ENCODE measurements around the gene MTFR2.

DNA sequence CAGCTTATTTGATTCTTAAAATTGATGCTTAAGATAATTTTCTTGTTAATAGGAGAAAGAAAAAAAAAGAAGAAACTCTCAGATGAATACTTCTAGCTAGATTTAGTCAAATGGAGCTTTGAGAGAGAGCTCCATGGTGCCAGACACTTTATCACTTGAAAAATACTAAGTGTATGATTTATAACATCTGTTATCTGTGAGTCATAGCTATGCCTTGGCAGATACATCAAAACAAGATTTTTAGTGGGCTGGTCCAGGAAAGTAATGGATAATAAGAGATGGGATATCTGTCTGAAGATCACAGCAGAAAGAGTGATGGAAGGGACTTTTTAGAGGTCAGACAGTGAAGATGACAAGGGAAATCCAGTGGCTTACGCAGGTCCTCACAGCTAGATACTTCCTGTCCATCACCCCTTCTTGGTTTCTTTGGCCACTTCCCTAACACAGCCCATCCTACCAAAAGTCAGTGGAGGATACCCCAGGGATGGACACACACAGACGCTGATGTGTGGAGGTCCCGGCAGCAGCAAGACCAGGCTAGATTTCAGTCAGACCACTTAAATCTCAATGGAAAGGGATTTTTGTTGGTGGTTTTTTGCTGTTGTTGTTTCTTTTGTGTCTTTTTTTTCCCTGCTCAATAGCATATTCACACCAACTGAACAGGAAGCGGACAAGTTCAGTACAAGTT is 209.4 kb downstream of the ALDH8A1 start:
- RRBS, result no CpG with 5 or more reads among the region's 4 CpGs

DNA sequence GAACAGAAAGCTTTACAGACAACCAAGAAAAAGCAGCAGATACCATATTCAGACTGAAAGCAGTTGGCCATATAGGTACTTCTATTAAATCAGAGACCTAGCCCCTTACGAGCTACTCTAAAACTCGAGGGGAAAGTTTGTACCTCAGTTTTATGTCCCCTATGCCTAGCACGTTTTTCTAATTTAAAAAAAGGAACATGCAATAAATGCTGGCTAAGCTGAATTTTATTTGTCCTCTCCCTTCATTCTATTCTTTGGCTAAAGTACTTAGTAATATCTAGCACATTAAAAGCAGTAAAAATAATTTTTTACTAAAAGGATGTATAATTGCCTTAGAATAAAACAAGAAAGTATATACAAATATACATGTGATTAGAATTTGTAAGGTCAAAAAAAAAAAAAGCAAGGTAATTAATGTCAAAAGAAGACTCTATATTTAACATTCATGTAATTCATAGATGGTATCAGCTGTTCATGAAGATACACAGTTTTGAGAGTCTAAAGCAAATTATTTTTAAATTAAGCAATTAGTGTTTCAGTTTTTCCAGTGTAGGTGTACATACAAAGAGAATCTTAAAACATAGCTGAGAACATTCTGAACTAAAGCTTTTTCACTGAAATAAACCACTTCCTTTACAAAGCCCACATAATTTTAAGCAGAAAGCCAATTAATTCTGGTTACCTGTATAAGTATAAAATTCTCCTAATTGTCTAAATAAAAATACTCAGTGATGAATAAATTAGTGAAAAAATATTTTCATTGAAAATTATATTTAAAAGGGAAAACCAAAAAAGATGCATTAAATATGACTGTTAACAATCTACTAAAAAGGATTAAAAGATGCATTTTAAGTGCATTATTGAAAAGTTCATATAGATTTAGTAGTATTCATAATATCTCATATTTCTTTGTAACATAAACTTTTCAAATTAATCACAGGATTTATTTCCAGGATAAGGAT is 32.4 kb downstream of the HBS1L start:
- RRBS, result no CpG with 5 or more reads among the region's 3 CpGs

DNA sequence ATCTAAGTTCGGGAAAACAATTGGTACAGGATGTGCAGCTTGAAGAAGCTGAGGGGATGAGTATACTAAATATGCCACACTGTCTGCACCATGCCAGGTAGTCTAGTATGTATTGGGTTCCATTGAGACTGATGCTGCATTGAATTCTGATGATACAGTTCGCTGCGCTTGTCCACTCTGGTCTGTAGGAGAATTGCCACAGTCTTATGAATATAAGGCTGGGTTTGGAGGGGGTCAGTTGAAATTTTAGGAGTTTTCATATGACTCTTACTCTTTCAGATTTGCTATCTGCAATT is 55.4 kb upstream of the HBS1L start:
- RRBS, result no CpG with 5 or more reads among the region's 3 CpGs

- RRBS, result no CpG with 5 or more reads among the region's 5 CpGs
Observed at GRCh38 chr6:135186295-135187490, 5.6 kb downstream of the MYB start.

DNA sequence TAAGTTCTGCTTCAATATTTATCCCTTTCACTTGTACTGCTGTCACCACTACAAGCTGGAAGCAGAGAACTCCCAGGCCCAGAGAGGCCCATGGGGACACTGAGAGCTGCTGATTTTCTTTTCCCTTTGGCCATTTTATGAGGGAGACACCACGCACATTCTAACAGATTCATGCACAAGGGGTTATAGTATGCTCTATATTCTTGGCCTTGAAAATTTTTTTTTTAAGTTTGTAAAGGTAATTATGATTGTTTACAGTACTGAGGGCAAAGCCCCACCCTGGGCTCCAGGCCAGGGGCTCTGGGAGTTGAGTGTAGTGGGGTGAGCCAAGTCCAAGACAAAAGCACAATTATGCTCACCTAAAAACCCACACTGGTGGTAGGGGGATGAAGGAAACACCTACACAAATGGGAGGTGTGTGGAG is 88.5 kb downstream of the MYB start:
- RRBS, result no CpG with 5 or more reads among the region's 1 CpG

GRCh38 chr6:135496713-135497175 is 796 bp downstream of the AHI1 start:
- RRBS, result no CpG with 5 or more reads among the region's 5 CpGs

DNA sequence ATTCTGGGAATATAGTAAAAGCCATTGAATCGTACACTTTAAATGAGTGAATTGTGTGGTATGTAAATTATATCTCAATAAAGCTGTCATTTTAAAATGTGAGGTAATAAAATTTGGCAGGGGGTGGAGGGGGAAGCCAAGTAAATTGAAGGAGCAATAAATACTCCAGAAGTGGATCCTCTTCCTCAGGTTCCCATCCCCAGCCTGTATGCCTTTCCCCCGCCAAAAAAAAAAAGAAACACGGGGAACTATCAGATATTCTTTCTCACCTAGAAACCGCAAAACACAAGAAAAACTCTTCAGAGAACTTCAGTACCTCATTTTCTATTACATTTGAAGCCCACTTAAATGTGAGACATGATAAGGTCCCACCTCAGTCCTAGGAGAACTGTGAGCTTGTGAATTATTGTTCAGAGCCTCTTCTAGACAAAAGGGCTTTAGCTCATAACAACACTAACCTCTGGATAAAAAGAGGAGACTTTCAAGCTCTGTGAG is 161.3 kb downstream of the MTFR2 start:
- RRBS, result no CpG with 5 or more reads among the region's 4 CpGs

DNA sequence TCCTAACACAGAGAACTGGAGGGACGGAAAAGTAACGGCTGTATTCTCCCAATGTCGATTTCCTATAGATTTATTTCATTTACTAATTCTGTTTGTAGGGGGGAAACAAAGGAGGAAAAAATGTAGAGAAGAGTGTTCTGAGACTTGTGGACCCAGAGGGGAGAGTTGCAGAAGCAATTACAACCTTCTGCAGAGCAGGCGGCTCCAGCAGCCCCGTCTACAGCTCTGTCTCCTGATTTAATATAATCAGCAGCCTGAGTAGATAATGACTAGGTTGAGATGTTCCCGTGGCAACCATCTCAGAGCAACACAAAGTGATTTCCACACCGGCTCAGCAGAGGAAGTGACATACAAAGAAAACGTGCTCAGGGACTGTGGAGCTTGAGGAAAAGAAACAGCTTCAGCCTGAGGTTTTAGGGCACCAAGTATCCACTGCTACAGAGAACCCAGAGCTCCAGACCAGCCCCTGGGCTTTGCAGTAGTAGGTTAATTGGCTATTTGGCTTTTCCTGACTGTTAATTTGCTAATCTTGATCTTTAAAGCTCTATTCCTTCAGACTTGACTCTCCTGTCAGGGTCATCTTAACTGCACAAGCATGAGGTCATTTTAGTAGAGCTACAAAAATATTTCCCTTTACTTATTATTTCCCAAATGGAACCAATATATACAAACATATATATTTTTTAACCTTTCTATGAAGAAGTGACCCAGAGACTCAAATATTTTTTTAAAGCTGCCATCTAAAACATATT is 136.3 kb downstream of the MTFR2 start:
- RRBS, result no CpG with 5 or more reads among the region's 8 CpGs

- RRBS, result 1% methylated on average over 9 of the region's 64 CpGs
Observed at GRCh38 chr6:136249887-136250962, at the start of gene MTFR2. MTFR2 (minus strand) TSS chr6:136250311.

- RRBS, result no CpG with 5 or more reads among the region's 5 CpGs
Observed at GRCh38 chr6:136267935-136268786, 18.1 kb upstream of the MTFR2 start.

DNA sequence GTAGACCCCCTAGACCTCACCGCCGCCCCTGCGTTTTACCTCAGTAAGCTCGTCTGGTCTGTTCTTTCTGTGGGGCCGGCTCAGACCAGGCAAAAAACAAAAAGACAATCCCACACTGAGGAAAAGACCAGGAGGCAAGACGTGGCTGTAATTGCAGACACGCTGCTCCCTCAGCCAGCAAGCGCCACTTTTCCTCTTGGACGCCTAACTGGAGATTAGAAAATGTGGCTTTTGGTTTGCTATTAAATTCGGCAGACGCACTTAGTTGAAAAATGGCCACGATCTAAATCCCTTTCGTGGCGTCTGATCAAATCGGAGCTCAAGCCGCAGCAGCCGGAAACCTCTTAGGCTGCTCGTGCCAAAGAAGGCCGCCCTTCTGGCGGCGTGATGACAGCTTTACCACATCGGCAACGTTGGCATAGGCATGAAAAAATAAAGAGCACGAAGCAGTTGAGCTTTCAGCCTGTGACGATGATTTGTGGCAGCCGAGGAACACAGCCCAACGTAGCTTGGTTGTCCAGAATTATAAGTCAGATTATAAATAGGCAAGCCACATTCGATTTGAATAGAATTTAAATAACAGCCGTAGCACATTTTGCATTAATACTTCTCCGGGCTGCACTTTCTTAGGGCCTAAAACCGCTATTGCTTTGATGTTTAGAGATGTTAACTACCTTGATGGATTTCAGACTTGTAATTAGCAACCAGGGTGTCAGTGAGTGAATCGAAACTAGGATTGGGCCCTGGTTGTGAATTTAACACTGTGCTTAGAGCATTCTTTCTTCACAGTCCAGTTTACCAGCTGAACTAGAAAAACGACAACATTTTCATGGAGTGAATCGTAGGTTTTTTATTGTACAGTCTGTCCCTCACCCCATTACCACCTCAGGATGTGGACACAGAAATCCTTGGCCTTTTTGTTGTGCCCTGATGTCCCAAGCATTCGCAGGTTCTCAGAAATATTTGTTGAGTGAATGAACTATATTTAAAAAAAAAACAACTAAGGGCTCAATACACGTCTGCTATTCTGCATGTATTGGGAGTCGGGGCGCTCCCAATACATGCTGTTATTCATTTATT is 809 bp upstream of the BCLAF1 start:
- RRBS, result no CpG with 5 or more reads among the region's 38 CpGs

- RRBS, result no CpG with 5 or more reads among the region's 8 CpGs
Observed at GRCh38 chr6:136324928-136325658, 35.4 kb upstream of the BCLAF1 start.

DNA sequence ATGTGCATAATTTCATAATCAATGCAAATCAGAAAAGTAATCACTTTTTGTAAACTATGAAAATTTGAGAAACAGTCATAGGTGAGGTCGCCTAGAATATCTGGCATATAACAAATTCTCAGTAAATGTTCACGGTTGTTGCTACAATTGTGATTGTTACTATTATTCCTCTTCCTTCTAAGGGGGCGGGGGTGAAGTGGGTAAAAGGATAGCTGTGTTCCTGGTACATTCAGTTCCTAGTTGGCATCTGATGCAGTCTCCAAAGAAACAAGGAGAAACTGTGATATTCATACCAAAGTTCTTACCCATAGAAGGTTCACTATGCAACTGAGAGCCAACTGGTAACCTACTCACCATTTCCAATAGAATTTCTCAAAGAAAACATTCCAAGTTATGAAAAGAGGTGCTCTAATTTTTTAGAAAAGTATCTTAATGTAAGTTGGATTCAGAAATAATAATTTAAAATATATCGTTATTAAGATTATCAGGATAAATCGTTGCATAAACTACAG is 13.2 kb upstream of the MAP7 start:
- RRBS, result no CpG with 5 or more reads among the region's 5 CpGs

DNA sequence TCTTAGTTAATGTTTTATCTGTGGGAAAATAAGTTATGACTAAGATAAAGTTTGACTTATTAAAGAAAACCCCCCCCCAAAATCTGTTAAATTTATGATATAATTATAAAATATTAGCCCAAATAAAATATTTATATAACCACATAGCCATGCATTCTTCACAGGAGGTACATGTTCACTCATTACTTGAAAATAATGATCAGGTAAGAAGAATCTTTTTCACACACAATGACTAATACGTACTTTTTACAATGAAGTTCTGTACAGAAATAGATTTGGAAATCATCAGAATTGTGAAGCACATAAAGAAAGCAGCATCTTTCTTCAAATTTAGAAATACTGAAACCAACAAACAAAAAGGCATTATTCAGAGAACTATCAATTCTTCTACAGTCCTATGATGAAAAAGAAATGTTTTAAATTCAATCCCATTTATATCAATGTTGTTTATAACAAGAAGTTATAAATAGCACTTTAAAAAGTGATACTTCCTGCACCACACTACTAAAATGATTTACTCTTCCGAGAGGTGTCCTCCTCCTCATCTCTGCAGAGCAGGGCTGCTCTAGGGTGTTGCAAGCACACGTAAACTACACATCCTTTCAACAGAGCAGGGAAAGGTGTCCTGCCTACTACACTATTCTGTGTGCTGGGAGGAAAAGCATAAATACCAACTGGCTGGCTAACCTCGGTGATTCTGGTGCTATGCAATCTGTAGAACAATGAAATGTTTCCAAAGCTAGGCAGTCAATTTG is 89.3 kb upstream of the MAP7 start:
- RRBS, result no CpG with 5 or more reads among the region's 4 CpGs

- RRBS, result no CpG with 5 or more reads among the region's 11 CpGs
Observed at GRCh38 chr6:136753416-136754147, 38.7 kb downstream of the MAP3K5 start.

GRCh38 chr6:136760876-136761304 is 31.4 kb downstream of the MAP3K5 start:
- RRBS, result no CpG with 5 or more reads among the region's 4 CpGs

DNA sequence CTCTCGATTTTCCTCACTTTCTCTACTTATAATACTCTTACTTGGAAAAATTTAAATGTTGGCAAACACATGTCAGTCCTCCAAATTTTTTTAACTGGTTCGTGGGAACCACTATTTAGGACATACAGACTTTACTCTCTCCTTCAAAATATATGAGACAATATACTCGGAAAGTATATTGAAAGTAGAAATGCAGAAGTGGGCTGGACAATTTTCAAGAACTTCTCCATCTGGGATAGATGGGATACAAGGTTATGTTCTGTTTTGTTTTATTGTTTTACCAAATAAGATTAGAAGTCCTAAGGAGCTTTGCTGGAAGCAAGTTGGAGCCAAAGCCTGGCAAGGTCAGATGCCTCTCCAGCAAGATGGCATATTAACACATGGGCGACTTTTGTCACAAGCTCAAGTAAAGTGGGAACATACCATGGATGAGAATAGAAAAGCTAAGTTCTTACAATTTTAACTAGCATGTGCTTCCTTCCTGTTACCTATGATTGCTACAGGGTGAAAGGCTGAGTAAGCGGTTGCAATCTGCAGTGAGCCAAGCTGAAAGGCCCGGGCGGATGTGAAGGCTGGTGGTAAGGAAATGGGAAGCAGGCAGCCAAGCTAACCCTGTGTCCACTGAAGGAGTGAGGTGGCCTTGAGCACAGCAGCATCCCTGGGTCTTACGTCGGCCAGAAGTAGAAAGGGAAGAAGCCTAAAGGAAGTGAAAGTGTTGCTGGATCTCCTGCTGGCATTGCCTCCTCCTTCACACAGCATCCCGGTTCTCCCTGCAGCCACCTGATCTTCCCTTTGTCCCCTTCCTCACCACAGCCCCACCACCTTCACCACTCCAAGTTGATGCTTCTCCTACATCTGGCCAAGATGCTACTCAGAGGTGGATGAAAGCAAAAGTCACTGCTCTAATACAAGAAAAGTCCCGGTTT is 7.1 kb downstream of the MAP3K5 start:
- RRBS, result no CpG with 5 or more reads among the region's 11 CpGs

DNA sequence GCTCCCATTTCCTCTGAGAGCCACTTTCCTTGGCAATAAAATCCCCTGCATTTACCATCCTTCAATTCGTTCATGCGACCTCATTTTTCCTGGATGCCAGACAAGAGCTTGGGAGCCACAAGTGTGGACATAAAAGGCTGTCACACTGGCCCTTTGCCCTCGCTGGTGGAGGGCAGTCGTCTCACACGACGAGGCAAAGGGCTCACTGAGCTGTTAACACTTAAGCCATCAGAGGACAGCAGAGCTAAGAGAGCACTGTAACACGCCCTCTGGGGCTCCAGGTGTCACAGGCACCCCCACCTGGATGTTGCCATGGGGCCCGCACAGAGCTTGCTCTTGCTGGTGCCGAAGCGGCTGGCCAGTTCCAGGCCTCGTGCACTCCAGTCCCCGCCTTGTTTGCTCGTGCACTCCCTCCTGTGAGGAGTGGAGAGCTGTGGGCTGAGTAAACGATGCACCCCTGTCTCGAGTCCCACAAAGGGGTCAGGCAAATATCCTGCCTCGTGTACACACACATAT is 37.3 kb downstream of the SLC35D3 start:
- RRBS, result no CpG with 5 or more reads among the region's 16 CpGs